Skeletal muscle tissue (tissue), 7 donors: ENCODE measurements around the genes MEF2A, LINS1 and ALDH1A3.

DNA sequence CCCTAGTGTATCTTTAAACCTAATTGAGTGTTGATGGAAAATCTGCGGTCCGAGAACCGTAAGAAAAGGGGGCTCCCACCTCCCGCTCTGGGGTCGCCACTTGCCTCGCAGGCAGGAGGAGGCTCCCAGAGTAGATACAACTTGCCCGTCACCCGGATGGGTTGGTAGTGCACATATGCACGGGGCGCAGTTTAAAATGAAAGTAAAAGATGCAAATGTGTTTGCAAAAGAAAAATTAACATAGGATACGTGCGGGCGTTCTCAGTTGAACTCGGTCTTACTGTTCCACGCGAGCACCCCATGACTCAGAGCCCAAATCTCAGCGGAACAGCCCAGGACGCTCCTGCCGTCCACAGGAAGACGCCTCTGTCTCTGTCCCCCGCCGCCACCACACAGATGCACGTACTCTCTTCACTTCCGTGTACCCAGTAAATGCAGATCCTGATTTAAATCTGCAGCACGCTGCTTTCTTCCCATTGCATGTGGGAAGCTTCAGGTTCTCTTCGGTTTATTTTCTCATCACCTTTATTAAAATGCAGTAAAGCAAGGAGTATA is 141.7 kb downstream of the PGPEP1L start:
- PRO-cap, 3 experiments = peak in 1 of 3 experiments; most common plus-strand start position 363 of the sequence (in 1); most common minus-strand start position 132 of the sequence (in 1)
- RAMPAGE, long total RNA = no peak
- RRBS, 2 experiments = no CpG with 5 or more reads among the region's 26 CpGs

DNA sequence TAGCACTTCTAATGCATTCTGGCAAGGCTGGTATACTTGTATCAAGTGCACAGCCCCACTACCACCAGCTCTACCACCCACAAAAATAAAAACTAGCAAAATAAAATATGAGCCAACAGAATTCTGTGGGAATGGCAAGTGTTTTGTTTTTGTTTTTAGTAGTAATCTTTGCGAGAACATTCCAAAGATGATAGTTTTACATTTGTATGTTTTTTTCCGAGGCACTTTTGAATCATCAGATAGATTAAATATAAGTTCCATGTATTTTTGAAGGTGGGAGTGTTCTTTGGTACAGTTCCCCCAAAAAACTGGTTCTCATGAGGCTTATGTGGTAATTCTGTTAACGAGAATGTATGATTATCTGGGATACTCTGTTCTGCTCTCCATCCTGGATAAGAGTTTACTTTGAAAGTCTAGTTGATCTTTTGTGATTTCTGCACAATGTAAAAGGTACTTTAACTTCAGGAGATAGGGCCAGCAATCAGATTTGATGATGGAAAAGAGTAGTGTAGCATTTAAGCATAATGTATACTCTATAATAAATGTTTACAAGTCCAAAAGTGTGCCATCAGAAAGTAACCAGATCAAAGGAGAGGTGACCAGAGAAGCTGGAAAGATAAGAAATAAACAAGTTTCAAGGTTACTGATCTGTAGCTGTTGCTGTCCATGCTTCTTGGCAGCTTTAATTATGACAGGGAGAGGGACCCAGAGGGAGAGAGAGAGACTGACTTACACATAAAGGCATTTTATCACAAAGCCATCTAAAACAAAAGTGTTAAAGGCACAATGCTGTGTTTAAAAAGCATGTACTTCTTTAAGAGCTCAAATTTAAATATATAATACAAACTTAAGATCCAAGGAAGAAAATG is 130.9 kb downstream of the PGPEP1L start:
- PRO-cap, 3 experiments = no peak in any of the 3 experiments
- RAMPAGE, long total RNA = no peak
- RRBS, 2 experiments = no CpG with 5 or more reads among the region's 3 CpGs

DNA sequence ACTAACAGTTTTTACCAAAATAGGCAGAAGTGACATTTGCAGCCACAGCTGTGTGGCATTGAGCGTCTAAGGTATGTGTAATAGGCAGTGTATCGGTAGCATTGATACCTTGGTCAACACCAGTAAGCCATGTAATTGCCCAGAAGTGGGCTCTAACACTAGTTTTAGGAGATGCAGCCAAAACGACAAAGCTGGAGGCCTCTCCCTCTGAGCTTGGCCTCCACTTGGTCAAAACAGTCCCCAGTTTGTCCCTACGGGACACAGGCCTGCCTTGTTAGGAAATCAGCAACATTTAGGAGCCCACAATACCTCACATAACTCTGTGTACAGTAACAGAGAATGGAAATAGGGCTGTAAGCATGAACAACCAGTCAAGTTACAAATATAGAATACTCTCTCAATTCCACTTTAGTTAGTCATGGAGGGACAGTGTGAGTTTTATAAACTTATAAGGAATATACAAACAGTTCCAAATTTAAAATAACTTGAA is 129.6 kb downstream of the PGPEP1L start:
- PRO-cap, 3 experiments = no peak in any of the 3 experiments
- RAMPAGE, long total RNA = no peak
- RRBS, 2 experiments = no CpG with 5 or more reads among the region's 4 CpGs

DNA sequence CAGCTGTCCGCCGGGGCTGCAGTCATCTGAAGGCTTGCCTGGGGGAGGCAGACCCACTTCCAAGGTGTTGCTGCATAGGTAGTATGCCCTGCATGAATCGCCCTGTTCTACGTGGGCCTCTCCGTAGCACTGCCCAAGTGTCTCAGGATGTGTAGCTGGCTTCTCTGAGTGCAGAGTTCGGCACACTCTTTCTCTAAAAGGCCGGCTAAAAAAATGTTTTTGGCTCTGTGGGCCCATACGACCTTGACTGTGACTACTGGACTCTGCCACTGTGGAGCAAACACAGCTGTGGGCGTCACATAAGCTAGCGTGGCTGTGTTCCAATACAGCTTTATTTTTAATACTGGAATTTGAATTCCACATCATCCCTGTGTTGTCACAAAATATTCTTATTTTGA is 56.0 kb downstream of the PGPEP1L start:
- PRO-cap, 3 experiments = no peak in any of the 3 experiments
- RAMPAGE, long total RNA = no peak
- RRBS, 2 experiments = no CpG with 5 or more reads among the region's 10 CpGs

DNA sequence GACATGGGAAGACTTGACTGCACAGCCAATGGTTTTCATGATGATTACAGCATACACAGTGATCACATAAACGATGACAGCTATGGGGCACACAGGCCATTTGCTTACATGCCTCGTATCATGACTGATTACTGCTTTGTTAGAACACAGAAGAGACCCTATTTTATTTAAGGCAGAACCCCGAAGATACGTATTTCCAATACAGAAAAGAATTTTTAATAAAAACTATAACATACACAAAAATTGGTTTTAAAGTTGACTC is 44.1 kb downstream of the PGPEP1L start:
- PRO-cap, 3 experiments = no peak in any of the 3 experiments
- RAMPAGE, long total RNA = no peak
- RRBS, 2 experiments = no CpG with 5 or more reads among the region's 4 CpGs

- PRO-cap, 3 experiments = peak in 1 of 3 experiments; most common plus-strand start chr15:99057935 (in 1); most common minus-strand start chr15:99057800 (in 1)
- RAMPAGE, long total RNA = no peak
- RRBS, 2 experiments = no CpG with 5 or more reads among the region's 21 CpGs
These were observed 47.2 kb upstream of the SYNM start for GRCh38 chr15:99057419-99058428.

GRCh38 chr15:99104660-99104945 is 277 bp upstream of the SYNM start:
- PRO-cap, 3 experiments = peak in 2 of 3 experiments; most common minus-strand start chr15:99104859 (in 1)
- RAMPAGE, long total RNA = no peak
- RRBS, 2 experiments = 0% methylated on average over 4 to 6 of the region's 23 CpGs

- PRO-cap, 3 experiments = no peak in any of the 3 experiments
- RAMPAGE, long total RNA = no peak
- RRBS, 2 experiments = no CpG with 5 or more reads among the region's 4 CpGs
These were observed 3.7 kb downstream of the SYNM start for GRCh38 chr15:99108676-99108902.

DNA sequence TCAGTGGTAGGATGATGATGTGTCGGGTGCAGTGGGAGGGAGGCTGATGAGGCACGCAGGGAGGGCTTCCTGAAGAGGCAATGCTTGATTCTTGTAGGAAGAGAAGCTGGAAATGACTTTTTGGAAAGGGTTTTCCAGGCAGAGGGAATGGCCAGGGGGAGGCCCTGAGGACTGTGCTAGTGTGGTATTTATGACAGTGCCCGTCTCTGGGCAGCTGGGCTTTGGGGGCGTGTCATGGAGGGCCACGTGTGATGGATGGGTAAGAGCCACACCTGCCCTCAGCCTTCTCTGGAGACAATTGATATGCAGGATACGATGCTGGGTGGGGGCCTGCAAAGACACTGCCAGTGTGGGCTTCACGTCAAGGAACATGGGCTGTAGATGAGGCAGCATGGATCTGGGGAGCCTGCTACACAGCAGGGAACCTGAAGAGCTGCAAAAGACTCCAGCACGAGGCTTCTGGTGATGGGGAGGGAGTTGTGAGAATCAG is 15.4 kb downstream of the SYNM start:
- PRO-cap, 3 experiments = no peak in any of the 3 experiments
- RAMPAGE, long total RNA = no peak
- RRBS, 2 experiments = no CpG with 5 or more reads among the region's 8 CpGs

- PRO-cap, 3 experiments = no peak in any of the 3 experiments
- RAMPAGE, long total RNA = no peak
- RRBS, 2 experiments = no CpG with 5 or more reads among the region's 3 CpGs
These were observed 16.3 kb downstream of the SYNM start for GRCh38 chr15:99121255-99121454.

DNA sequence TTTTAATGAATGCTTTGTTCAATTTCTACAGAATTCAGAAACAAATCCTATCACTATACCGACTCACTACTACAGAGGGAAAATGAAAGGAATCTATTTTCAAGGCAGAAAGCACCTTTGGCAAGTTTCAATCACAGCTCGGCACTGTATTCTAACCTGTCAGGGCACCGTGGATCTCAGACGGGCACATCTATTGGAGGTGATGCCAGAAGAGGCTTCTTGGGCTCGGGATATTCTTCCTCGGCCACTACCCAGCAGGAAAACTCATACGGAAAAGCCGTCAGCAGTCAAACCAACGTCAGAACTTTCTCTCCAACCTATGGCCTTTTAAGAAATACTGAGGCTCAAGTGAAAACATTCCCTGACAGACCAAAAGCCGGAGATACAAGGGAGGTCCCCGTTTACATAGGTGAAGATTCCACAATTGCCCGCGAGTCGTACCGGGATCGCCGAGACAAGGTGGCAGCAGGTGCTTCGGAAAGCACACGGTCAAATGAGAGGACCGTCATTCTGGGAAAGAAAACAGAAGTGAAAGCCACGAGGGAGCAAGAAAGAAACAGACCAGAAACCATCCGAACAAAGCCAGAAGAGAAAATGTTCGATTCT is 24.6 kb downstream of the SYNM start:
- PRO-cap, 3 experiments = no peak in any of the 3 experiments
- RAMPAGE, long total RNA = no peak
- RRBS, 2 experiments = 85 to 92% methylated on average over 6 of the region's 23 CpGs

GRCh38 chr15:99486045-99486911 is 79.5 kb upstream of the MEF2A start:
- PRO-cap, 3 experiments = peak in 2 of 3 experiments; most common plus-strand start chr15:99486630 (in 1); most common minus-strand start chr15:99486453 (in 2)
- RAMPAGE, long total RNA = no peak
- RRBS, 2 experiments = no CpG with 5 or more reads among the region's 31 CpGs

GRCh38 chr15:99565157-99566258 is at the start of gene MEF2A:
TSS of gene MEF2A (plus strand) at chr15:99565984.
- PRO-cap, 3 experiments = peak in 3 of 3 experiments; most common plus-strand start chr15:99565454 (in 2); most common minus-strand start chr15:99565455 (in 3)
- RAMPAGE, long total RNA = no peak
- RRBS, 2 experiments = 2% methylated on average over 72 of the region's 129 CpGs

- PRO-cap, 3 experiments = no peak in any of the 3 experiments
- RAMPAGE, long total RNA = no peak
- RRBS, 2 experiments = no CpG with 5 or more reads among the region's 5 CpGs
These were observed 54.4 kb downstream of the MEF2A start for GRCh38 chr15:99620213-99620555.

GRCh38 chr15:100216018-100216790 is 125.6 kb downstream of the ADAMTS17 start:
- PRO-cap, 3 experiments = no peak in any of the 3 experiments
- RAMPAGE, long total RNA = no peak
- RRBS, 2 experiments = no CpG with 5 or more reads among the region's 16 CpGs

- PRO-cap, 3 experiments = peak in 2 of 3 experiments; most common minus-strand start chr15:100602171 (in 1)
- RAMPAGE, long total RNA = no peak
- RRBS, 2 experiments = no CpG with 5 or more reads among the region's 37 CpGs
These were observed at the start of gene LINS1 for GRCh38 chr15:100601634-100602284. TSS of gene LINS1 (minus strand) at chr15:100602184.

- PRO-cap, 3 experiments = no peak in any of the 3 experiments
- RAMPAGE, long total RNA = no peak
- RRBS, 2 experiments = no CpG with 5 or more reads among the region's 4 CpGs
These were observed 91.1 kb downstream of the ASB7 start for GRCh38 chr15:100693387-100693925.

DNA sequence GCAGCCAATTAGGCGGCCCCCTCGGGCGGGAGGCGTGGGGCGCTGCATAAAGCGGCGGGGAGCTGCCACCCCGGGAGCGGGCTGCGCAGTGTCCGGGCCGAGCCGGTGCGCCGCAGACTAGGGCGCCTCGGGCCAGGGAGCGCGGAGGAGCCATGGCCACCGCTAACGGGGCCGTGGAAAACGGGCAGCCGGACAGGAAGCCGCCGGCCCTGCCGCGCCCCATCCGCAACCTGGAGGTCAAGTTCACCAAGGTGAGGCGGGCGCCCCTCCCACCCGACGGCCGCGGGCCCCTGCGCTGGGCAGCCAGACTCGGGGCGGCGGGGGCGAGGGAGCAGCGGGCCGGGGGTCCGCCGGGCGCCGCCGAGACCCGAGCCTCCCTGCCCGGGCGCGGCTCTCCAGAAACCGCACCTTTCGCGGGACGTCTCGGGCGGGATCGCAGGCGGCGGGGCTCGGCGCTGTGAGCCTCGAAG is at the start of gene ALDH1A3:
Gene ALDH1A3, plus strand, starts transcription at position 76 of the 470 bp plus-strand sequence.
- PRO-cap, 3 experiments = peak in 3 of 3 experiments; most common plus-strand start position 76 of the sequence (in 2)
- RAMPAGE, long total RNA = no peak
- RRBS, 2 experiments = 4% methylated on average over 28 to 38 of the region's 63 CpGs

GRCh38 chr15:100914616-100915530 is 4.3 kb upstream of the LRRK1 start:
- PRO-cap, 3 experiments = no peak in any of the 3 experiments
- RAMPAGE, long total RNA = no peak
- RRBS, 2 experiments = no CpG with 5 or more reads among the region's 20 CpGs

GRCh38 chr15:100940740-100941415 is 21.7 kb downstream of the LRRK1 start:
- PRO-cap, 3 experiments = no peak in any of the 3 experiments
- RAMPAGE, long total RNA = no peak
- RRBS, 2 experiments = no CpG with 5 or more reads among the region's 2 CpGs